CD14-positive monocyte (primary cell): ENCODE measurements around the gene FAM114A2.

DNA sequence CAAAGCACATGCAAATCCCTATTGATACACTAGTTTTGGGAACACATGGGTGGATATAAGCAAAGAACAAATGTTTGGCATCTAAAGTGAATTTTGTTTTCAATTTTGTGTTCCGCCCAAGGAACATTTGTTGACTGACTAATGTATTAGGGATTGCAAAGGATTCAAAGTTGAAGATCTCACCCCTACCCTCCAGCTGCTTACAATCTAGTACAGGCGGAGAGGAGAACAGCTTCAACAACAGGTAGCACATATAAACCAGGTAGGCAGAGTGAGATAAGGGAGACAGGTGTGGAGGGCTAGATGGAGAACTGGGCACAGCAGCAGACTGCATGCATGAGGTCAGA is 249.5 kb downstream of the GRIA1 start:
- CAGE, long polyA plus RNA, result no peak

DNA sequence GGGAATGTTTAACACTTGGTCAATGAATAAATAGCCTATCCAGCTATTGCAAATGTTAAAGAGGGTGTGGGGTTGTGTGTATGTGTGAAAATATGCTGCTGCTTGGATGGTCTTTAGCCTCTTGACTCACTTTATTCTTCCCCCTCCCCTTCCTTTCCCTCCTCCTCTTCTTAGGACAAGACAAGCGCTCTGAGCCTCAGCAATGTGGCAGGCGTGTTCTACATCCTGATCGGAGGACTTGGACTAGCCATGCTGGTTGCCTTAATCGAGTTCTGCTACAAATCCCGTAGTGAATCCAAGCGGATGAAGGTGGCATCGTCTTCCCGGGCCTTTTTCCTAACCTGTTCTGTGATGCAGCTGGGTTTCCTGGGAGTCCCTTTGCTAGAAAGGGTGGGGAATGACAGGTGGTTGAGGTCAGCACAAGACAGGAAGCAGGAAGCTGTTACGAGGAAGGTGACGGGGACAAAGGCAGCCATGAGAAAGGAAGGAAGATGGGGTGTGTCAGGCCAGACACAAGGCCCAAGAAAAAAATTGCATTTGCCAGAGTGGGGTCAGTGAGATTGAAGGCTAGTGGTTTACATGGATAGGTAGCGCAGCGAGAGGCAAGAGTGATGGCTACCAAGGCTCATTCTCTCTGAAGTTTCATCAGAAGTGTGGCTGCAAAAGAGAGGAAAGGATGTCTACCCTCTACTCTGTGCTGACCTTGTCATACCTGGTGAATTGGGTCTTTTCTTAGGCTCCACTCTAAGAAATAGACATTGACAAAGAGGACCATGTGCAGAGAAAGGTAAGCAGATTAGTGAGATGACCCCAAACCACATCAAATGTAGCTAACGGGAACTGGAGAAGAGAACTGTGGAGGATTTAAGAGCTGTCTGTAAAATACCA is 236.3 kb downstream of the FAM114A2 start:
- CAGE, long polyA plus RNA, result no peak

DNA sequence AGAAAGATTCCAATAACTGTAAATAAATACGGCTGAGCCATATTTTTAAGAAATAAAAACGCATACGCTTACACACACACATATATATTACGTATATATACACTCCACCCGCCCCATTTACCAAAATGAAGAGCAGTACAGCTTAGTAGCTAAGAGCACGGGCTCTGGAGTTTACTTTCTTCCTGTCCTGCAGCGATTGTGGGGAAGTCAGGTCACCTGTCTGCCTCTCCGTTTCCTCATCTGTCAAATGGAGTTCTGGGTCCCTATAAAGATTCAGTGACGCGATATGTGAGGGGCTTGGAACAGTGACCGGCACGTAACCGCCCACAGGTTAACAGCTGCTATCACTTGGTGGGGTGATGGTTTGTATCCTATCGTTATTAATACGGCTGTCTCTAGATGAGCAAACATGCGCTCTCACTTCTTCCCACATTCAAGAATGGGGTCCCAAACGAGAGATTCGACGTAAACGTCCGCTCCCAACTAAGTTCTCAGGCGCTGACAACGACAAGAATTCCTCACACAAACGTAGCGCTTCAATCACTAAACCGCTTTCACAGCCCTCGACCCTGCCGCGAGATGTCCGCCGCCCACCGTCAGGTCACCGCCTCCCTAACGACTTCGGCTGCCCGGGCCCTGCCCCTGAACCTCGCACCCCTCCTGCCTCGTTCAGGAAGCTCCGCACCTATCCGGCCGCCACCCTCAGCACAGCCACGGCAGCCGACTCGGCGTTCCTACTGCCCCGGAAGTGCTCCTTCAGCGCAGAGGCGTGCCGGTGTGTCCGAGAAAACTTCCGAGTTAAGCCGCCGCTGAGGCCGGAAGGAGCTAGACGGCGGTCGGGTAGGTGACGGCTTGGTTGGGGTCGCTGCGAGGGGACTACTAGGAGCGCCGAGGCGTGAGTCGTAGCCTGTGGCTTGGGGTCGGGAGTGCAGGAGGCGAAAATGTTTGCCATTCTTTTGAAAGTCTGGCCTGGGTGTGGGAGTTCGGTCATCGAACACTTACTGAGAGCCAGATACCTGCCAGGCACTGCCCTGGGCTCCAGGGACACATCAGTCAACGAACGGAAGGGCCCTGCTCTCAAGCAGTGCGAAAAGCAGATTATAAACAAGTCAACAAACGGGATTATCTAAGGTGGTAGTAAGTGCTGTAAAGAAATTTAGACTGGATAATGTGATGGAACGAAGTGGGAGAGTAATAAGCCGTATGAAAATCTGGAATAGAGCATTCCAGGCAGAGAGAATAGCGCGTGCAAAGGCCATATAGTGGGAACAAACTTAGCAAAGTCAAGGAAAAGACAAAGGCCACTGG is at the start of gene FAM114A2:
Gene FAM114A2, minus strand, starts transcription at position 739 of the 1,308 bp plus-strand sequence.
- CAGE, long polyA plus RNA, result start-site peak on the minus strand centred at position 749 of the sequence, 26 bp wide, 28 and 61 reads in 2 replicates; start-site peak on the plus strand centred at position 809 of the sequence, 39 bp wide, 59 and 64 reads in 2 replicates

- CAGE, long polyA plus RNA, result no peak
Observed at GRCh38 chr5:154352656-154353091, 93.1 kb upstream of the SAP30L start.

DNA sequence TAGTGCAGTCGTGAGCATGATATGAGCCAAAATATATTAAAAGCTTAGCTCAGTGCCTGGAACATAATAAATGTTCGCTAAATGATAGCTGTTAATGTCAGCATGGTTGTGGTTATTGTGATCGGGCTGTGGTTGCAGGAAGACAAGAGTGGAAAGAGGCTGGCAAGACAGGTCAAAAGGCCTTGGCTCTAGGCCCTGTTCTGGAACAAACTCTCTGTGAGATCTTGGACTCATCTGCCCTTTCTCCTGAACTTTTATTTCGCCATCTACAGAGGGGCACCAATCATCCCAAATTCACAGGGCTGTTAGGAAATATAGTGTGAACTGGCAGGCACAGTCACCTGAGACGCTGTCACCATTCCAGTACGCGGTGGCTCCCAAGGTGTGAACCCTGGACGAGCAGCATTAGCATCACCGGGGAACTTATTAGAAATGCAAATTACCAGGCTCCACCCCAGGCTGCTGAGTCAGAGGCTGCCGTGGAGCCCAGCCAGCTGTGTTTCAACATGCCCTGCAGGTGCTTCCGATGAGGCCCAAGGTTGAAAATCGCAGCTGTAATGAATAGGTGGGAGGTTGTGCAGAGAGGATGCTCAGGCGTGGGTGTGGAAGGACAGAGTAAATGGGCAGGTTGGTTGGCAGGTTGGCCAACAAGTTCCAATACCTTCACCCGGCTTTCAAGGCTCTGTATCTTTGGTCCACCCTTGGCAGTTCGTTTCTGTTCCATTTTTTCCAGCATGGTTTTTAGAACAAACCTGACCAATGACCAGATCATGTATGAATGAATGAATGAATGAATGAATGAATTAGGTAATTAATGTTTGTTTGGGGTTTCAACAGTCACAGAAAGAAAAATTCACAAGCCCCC is 50.1 kb upstream of the SAP30L start:
- CAGE, long polyA plus RNA, result no peak

DNA sequence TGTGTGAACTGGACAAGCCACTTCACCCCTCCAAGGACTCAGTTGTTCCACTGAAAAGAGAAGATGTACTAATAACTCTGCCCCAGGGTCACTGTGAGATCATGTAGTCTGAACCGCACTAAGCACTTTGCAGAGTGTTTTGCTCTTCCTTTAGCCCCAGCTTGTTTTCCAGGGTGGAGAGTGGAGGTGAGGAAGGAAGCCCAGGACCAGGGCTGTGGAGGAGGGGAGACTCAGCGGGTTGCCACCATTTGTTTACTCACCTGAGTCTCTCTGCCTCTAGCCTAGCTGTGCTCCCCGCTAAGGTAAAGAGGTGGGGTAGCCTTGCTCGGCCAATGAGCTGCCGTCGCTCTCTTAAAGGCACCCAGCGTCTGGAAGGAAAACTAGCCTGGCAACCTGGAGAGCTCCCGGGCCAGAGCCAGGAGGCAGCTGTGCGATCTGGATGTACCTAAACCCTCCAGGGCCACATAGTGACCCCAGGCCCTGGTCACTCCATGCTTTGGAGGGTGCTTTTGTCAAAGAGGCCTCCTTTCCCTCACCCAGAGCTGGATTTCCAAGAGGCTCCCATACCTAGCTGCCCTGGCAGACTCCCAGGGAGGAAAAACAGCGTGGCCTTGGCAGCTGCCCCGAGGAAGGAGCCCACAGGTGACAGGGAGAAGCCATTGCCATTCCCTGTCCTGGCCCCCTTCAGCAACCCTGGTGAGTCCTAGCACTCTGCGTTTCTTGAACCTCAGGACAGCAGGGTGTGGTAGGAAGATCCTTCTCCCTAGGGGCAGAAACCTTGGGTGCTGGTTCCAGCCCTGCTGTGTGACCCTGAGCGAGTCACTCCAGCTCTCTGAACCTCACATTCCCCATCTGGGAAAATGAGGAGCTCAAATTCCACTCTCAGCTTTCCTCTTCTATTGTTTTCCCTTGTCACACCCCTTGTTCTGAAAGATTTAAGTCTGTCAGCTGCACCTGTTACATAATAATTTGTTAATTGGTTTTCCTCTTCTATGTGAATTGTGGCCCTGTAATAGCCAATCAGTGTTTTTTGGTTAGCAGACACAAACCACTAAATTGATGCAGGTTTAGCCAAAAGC is 42.4 kb upstream of the LARP1 start:
- CAGE, long polyA plus RNA, result no peak

DNA sequence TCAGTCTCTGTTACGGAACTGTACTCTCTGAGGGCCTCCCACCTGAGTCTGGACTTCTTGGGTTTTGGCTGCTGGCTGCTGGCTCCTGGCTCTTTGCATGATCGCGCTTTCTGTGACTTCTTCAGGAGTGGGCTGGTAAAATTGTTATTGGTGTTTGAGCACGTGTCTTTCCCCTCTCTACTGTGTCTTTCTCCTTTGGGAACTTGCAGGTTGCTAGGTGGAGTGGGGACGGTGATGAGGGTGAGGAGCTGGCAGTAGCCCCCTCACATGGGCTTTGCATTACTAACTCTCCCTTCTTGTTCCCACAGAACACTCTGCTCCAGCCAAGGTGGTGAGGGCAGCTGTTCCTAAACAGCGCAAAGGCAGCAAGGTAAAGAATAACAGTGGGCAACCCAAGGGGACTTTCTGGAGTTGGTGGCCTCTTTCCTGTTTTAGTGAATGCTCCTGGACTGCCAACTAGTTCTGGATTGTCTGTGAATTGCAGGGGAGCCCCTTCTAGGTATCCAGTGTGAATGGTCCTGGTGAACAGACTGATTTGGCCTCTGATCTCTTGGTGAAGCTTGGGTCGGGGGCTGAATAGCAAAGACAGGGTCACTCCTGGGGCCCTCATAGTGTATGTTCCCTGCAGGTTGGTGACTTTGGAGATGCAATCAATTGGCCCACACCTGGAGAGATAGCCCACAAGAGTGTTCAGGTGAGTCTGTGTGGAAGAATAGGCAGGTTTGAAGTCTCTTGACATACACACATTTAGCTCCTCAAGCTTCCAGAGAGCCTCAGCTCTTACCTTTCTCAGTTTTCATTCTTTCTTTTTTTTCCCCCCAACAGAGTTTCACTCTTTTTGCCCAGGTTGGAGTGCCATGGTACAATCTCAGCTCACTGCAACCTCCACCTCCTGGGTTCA is 35.1 kb downstream of the LARP1 start:
- CAGE, long polyA plus RNA, result no peak

DNA sequence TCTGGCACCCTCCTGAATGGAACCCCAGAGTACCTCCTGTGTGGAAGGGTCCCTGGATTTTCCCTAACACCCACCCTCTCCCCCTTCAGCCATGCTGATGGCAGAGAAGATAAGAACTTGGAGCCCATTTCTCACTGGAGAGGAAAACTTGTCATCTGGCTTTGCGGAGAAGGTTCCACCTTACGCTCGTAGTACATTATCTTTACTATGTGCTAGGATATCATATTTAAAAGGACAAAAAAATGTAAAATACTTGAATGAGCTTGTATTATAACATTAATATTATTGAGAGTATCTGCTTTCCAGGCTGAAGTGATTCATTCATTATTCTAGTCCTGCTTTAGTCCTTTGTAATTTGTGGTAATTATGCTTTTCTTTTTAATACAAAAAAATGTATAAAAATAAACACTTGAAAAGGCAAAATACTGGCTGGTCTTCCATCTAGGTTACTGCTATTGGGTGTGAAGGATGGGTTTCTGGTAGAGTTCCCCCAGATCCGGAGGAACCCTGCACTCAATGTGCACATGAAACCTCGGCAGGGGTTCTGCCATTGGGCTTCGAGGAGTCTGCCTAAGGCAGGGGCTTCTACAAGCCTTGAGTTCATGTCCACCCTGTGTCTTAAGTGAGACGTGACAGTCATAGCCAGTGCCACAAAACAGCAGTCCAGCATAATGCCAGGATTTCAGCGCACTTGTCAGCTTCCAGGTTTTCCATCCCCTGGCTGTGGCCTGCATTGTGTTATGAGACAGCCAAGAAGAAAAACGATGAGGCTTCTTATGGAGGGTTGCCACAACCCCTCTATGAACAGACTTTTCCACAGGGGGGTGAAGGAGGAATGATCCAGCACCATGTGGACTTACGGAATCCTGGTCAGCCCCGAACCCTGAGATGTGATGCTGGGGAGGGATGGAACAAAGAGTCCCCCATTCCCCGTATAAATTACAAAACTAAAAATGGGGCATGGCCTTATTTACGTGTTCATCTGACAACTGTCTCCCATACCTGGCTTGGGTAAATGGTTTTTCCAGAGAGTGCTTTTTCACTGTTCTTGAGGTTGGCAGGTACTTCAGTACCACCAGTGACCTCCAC is 32.9 kb downstream of the FAXDC2 start:
- CAGE, long polyA plus RNA, result no peak

DNA sequence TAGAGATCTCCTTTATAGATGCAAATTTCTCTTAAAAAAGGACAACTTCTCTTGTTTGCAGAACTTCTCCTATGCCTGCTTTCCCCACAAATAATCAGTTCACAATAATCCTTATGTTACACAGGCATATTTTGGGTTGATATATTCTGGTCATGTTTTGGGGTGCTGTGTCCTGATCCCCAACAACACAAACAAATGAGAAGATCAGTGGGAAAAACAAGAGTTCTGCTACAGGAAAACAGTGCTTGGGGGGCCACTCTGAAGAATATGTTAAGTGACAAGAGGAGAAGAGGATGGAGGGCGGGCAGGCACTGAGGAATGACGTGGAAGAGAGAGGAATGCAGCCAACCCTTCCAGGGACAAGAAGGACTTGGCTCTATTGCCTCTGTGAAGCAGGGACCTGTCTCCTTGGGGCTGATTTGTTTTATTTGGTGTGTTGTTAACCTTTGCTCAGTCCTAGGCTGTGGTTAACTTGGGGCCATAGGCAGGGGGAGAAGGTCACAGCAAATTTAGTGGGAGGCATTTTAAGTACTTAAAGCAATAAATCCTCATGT is 39.8 kb downstream of the KIF4B start:
- CAGE, long polyA plus RNA, result no peak

GRCh38 chr5:155156648-155157067 is 143.1 kb downstream of the KIF4B start:
- CAGE, long polyA plus RNA, result no peak

DNA sequence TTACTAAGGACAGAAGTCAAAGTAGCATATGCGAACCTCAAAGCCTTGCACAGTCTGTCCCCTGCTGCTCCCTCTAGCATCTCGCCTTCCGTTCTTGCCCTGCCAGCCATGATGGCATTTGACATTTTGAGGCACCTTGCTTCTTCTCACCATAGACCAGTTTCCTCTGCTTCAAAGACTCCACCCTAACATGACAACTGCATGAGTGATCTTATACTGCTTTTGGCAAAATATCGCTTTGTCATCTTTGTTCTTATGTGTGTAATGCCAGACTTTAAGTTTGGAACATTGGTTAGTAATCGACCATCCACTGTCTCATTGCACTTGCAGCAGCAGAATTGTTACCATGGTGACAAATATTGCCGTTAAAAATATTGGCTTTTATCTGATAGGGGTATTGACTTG is 6.9 kb downstream of the GARIN3 start:
- CAGE, long polyA plus RNA, result no peak

GRCh38 chr5:157172253-157172936 is 6.3 kb upstream of the GARIN3 start:
- CAGE, long polyA plus RNA, result no peak

GRCh38 chr5:157382678-157383757 is 37.5 kb upstream of the FNDC9 start:
- CAGE, long polyA plus RNA, result no peak

- CAGE, long polyA plus RNA, result no peak
Observed at GRCh38 chr5:157511412-157512592, 51.8 kb downstream of the NIPAL4 start.

DNA sequence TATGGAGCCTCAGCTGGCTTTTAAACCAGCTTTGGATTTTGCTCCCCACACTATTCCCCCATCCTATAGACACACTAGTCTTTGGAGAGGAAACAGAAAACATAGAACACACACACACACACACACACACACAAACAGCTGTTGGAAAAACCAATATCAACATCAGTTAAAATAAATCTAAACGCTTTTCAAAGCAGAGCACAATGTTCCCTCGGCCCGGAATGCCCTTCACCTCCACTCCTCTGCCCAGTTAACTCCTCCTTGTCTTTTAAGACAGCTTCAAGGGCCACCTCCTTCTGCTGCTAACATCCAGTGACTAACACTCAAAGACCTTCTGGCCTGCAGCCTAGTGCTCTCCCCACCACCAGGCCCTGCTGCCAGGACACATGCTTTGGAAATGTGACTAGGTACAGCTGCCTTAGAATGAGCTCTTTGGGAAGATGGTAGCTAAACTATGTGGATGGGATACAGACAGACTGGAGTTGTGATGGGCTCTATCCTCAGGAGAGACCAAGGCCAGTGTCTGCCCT is 56.9 kb downstream of the NIPAL4 start:
- CAGE, long polyA plus RNA, result no peak

DNA sequence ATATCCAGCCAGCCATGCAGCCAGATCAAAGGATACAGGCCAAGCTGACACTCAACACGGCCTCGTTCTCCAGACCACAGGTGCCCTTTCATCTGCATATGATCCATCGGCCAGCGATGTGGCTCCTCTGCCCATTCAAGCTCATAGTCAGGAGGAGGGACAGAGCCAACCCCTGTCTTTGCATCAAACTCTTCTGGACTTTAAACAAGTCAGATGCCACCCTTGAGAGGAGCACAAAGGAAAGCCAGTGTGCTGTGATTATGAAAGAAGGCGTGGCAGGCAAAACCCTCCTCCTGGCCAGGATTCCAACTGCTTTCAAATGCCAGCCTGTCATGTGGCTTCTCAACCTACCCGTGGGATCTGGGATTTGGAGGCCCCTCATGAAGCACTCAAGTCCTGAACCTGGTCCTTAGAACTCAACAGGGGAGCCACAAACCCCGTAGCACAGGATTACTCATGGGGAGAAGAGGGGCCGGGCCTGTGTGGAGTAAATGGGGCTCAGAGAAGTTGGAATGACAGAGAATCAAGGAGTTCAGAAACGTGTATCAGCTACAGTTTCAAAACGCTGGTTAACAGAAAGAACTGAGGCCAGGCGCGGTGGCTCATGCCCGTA is 42.4 kb downstream of the ADAM19 start:
- CAGE, long polyA plus RNA, result no peak

DNA sequence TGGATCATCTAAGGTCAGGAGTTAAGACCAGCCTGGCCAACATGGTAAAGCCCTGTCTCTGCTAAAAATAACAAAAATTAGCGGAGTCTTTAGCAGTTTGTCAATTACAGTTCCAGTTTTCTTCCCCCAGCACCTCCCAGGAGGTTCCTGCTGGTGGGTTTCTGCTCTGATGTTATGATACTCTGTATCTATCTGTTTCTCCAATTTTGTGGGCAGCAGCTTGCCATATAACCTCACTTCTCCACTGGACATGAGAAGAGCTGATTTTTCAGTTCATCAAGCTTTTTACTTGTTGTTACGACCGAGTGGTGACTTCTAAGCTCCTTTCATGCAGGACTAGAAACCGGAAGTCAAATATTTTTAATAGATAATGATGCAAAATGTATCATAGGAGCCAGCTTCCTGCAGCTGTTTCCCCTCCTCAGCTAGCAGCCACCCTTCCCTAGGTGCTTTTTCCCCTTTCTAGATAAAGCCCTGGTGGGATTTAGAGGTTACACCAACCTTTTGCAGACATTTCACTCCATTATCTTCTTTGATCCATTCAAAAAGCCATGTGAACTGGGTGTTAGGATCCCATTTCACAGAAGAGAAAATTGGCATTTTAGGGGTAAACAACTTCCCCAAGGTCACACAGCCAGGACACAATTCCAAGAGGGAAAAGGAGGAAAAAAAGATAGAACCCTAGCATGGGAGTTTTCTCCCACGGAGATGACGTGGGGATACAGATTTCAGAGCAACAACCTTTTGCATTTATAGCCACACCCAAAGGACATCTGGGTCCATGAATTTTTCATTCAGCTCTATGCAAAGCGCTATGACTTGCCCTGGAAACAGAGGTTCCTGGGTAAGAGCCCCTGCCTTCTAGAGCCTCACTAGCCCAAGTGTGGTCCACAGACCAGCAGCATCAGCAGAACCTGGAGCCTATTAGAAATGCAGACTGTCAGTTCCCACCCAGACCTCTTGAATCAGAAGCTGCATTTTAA is 17.2 kb upstream of the ADAM19 start:
- CAGE, long polyA plus RNA, result no peak

DNA sequence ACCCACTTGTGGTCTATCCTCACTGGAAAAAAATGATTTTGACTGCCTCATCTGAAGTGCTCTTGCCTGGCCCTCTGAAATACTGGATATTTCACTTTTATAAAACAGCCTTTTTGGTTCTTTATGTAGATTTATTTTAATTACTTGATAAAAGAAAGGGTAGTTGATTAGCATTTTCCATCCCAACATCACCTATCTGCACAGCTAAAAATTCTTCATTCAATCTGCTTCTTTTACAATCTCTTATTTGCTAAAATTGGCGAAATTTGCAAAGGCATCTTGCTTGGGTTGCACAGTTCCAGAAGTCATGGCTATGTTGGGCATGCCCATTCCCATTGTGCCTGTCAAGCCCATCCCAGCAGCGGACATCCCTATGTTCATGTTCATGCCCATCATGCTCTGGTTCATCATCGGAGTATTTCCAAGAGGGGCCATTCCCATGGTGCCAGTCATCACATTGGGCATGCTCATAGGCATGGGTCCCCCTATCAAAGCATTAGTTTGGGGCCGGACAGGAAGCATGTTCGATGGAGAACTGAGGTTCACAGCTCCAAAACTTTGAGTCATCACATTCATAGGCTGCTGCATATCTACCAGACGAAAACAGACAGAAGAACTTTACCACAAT is 44.0 kb downstream of the LSM11 start:
- CAGE, long polyA plus RNA, result no peak

GRCh38 chr5:157870823-157871356 is 11.9 kb upstream of the CLINT1 start:
- CAGE, long polyA plus RNA, result no peak

DNA sequence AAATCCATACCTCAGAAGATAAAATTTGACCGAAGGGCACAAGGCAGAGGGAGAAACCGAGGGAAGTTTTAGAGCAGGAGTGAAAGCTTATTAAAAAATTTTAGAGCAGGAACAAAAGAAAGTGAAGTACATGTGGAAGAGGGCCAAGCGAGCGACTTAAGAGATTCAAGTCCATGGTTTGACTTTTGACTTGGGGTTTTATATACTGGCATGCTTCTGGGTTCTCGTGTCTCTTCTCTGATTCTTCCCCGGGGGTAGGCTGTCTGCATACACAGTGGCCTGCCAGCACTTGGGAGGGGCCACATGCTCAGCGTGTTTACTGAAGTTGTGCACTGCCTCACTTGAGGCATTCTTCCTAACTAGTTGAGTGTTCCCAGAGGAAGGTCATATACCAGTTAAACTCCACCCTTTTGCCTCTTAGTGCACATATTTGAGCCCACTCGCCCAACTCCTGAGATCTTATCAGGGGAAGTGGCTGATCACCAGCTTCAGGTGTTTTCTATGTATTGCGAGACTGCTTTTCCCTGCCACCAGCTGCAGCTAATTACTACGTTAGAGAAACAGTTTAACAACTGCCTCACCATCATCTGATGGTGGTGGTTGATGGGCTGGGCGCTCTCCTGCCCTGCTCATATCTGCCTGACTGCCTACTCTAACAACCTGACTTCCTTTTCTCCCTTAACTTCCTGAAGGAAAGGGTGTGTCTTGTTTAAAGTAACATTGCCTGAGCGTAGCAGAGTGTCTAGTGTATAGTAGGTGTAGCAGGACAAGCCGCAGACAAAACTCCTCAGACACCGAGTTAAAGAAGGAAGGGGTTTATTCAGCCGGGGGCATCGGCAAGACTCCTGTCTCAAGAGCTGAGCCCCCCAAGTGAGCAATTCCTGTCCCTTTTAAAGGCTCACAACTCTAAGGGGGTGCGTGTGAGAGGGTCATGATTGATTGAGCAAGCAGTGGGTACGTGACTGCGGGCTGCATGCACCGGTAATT is 60.0 kb upstream of the CLINT1 start:
- CAGE, long polyA plus RNA, result no peak